Cytotoxic T cell (primary cell): ENCODE measurements around a stretch of chr20.

- PRO-cap, 2 experiments: no peak in any of the 2 experiments
Observed at GRCh38 chr20:62063437-62064711, 1.8 kb downstream of the TAF4 start.

DNA sequence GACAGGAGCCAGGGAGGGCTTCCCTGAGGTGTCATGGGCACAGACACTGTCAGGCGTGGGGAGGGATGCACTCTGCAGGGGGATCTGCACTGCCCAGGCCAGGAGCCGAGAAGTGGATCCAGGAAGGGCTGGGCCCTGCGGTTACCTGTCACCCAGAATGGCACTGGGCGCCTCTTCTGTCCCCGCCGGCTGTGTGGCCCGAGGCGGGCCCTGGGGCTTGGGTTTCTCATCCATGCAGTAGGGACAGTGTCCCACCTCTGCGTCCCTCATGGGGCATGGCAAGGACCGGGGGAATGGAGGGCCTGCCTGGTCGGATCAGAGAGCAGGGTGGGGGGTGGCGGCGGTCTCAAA, 25.3 kb upstream of the LSM14B start:
- PRO-cap, 2 experiments: no peak in any of the 2 experiments

DNA sequence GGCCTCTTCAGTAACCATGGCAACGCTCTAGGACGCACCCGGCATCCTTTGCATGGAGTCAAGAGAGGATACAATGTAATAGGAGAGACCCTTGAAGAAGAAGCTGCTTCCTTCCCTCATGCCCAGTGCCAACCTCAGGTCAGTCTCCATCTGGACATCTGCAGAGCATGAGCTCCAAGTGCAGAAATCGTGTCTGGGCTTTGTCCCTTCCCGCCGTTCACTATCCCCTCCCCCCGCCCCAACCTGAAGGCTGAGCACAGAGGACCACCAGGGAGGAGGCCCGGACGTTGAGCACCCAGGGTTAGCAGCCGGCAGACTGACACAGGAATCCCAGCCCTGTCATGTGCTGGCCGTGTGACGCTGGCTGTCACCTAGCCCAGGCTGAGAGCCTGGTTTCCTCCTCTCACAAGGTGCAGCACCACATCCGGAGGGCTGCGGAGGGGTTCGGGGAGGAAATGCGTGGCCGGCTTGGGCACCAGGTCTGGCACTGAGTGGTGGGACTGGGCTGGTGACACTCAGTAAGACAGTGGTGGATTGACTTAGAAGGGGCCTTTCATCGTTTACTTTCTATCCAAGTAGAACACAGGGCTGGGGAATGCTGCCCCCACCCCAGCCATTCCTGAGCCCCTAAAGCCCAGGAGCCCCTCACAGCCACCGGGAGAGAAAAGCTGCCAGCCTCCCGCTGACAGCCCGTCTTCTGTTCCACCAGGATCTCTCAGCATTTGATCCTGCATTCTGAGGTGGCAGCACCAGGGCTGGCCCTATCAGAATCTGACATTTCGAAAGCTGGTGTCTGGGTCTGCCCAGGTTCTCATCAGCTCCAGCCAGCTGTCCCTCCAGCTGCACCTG, 4.6 kb upstream of the LSM14B start:
- PRO-cap, 2 experiments: peak in 2 of 2 experiments; most common plus-strand start position 421 of the sequence (in 1); most common minus-strand start position 318 of the sequence (in 2)

- PRO-cap, 2 experiments: no peak in any of the 2 experiments
Observed at GRCh38 chr20:62130376-62130746, 8.1 kb downstream of the LSM14B start.

- PRO-cap, 2 experiments: no peak in any of the 2 experiments
Observed at GRCh38 chr20:62227621-62228638, 7.9 kb upstream of the HRH3 start.

GRCh38 chr20:62285487-62286340, 17.1 kb upstream of the ADRM1 start:
- PRO-cap, 2 experiments: no peak in any of the 2 experiments

DNA sequence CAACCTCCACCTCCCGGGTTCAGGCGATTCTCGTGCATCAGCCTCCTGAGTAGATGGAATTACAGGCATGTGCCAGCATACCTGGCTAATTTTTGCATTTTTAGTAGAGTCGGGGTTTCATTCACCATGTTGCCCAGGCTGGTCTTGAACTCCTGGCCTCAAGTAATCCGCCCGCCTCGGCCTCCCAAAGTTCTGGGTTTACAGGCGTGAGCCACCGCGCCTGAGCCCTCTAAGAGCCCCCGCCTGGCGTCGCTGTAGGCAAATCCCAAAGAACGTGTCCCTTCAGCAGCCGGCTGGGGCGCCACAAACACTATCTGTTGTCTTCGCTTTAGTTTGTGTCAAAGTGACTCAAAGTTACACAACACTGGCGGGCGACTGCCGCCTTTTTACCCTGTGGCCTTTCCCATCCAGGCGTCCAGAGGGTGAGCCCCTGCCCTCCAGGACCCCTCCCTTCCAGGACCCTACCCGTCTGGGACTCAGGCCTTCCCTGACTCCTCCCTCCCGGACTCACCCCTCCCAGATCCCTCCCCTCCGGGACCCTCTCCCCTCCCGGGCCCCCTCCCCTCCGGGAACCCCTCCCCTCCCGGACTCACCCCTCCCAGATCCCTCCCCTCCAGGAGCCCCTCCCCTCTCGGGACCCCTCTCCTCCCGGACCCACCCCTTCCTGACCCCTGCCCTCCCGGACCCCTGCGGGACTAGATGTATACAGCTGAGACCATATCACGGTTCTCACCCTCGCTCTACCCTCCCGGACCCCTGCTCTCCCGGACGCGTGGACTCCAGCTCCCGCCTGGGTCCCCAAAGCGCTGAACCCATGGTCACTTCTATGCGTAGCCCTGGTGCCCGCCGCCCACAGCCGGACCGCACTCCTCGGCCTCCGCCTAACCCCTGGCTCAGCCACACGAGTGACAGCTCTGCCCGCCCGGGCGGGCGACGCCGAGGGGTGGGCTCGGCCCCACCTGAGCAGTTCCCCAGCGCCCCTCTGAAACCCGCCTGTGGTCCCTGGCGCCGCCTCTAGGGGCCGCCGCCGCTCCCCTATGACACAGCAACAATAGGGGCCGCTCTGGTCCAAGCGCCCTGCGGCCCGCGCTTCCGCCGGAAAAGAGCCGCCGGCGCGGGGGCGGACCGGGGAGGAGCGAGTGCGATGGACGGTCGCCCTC, 696 bp upstream of the ADRM1 start:
- PRO-cap, 2 experiments: peak in 2 of 2 experiments; most common plus-strand start position 351 of the sequence (in 2); most common minus-strand start position 1,039 of the sequence (in 1)

- PRO-cap, 2 experiments: no peak in any of the 2 experiments
Observed at GRCh38 chr20:62307502-62308244, 4.9 kb downstream of the ADRM1 start.

DNA sequence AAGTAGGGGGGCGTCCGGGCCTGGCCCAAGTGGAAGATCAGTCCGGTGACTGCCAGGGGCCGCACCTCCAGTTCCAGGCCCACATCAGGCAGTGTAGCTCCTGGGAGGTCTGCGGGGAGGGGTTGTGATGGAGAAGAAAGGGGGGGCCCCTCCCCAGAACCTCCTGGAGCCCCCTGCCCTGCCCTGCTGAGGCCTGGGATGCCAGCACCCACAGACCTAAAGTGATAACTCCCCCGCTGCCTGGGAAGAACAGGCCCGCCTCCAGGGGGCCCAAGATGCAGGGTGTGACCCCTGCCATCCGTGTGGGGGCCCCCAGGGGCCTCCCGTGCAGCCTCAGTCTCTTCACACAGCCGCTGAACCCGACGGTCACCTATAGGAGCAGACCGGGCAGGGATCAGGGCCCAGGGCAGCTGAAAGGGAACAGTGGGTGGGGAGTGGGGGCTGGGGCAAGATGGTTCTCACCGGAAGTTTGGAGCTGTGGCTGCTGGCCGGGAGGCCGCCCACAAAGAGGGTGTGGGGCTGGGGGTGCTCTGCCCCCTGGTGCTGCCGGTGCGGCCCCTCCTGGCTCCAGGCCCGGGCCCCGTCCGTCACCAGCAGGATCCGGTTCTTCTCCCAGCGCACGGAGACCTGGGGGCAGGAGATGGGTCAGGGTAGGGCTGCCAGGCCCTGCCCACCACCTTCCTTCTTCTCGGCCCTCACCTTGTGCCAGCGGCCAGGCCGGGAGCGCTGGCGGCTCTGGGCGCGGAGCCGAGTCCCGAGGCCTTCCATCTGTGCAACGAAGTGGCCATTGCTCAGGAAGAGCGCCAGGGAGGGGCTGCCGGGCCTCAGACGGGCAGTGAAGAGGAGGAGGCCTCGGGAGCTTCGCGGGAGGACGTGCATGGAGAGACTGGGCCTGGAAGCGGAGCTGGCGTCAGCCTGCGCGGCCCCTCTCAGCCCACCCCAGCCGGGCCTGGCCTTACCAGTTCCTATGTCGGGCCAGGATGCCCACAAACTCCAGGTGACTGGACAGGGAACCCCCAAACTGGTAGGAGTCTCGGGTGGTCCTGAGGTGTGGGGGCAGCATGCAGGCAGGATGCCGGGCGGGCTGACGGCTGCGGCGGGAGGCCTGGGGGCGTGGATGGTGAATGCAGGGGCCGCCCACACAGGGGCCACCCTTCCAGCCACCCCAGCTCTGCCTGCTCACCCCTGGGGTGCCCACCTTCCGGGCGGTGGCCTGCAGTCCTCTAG, 7.8 kb downstream of the ADRM1 start:
- PRO-cap, 2 experiments: no peak in any of the 2 experiments

DNA sequence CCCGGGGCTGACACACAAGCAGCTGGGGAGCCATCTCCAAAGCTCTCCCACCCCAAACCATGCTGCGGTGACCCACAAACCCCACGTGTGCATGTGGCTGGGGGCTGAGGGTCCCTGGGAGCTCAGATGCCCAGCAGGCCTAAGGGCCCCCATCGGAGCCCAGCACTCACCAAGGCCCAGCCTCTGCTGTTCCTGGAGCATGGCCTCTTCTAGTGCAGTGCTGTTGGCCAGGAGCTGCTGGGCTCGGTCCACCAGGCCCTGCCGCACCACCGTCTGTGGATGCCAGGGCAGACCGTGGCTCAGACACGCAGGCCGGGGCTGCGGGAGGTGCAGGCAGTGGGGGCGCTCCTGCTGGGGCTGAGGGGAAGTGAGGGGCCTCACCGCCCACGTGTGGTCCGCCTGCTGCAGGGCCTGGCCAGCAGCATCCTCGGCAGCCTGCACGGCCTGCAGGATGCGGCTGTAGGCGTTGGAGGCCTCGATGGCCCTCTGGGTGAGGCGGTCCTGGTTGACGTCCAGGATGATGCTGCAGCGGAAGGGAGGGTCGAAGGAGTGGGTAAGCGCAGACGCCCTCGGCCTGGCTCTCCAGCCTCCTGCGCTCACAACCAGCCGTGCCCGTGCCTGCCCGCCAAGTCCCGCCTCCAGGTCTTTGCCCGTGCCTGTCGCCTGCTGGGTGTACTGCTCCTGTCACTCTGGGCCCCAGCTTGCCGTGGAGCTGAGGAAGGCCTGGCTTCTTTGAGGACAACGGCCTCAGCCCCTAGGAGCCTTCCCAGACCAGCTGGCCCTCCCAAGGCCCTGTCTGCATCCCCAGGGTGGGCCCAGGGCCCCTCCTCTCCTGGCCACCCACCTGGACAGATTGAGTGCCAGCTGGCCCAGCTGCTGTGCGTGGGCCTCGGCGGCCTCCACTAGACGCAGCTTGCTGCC, 14.0 kb downstream of the ADRM1 start:
- PRO-cap, 2 experiments: no peak in any of the 2 experiments

- PRO-cap, 2 experiments: no peak in any of the 2 experiments
Observed at GRCh38 chr20:62358946-62360270, 7.7 kb downstream of the LAMA5 start.

DNA sequence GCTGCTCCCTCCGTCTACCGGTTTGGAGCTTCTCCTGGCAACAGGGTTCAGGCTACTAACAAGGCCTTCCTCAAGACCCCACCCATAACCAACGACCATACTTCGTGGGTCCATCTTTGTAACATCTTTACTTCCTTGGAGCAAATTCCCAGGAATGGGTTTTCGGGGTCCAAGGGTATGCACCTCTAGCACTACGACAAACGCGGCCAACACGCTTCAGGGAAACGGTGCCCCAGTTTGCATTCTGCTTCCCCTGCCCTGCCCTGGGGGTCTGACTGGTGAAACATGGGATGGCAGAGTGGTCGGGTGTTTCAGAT, 751 bp upstream of the RPS21 start:
- PRO-cap, 2 experiments: peak in 1 of 2 experiments; most common plus-strand start position 199 of the sequence (in 1)

GRCh38 chr20:62413864-62414453, 6.9 kb upstream of the CABLES2 start:
- PRO-cap, 2 experiments: no peak in any of the 2 experiments

GRCh38 chr20:62511352-62512070, 35.7 kb upstream of the GATA5 start:
- PRO-cap, 2 experiments: no peak in any of the 2 experiments

GRCh38 chr20:62517015-62517492, 41.3 kb upstream of the GATA5 start:
- PRO-cap, 2 experiments: no peak in any of the 2 experiments

- PRO-cap, 2 experiments: no peak in any of the 2 experiments
Observed at GRCh38 chr20:62529748-62530368, 54.1 kb upstream of the GATA5 start.

GRCh38 chr20:62553646-62554244, 78.0 kb upstream of the GATA5 start:
- PRO-cap, 2 experiments: no peak in any of the 2 experiments

GRCh38 chr20:62570043-62570396, 72.3 kb upstream of the SLCO4A1 start:
- PRO-cap, 2 experiments: no peak in any of the 2 experiments

DNA sequence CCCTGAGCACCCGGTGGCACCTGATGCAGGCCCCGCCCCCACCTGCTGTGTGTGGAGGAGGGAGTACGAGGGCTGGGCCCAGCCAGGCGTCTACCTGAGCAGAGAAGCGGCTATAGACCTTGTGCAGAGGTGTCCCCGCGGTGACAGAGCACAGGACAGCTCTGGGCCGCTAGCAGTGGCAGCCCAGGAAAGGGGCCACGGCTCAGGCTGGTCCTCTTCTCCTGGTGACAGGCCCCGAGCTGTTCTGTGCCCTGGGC, 64.7 kb upstream of the SLCO4A1 start:
- PRO-cap, 2 experiments: no peak in any of the 2 experiments

GRCh38 chr20:62598825-62599103, 43.5 kb upstream of the SLCO4A1 start:
- PRO-cap, 2 experiments: no peak in any of the 2 experiments